Measurements from ENCODE around the genes PTMS, LAG3 and LRRC23.

- RRBS, result no CpG with 5 or more reads among the region's 6 CpGs
These were observed 8.1 kb downstream of the MLF2 start for GRCh38 chr12:6744689-6745421.

GRCh38 chr12:6765982-6766796 lies at the start of gene PTMS:
PTMS (plus strand) TSS chr12:6766363.
- RRBS, result 2% methylated on average over 34 of the region's 85 CpGs

DNA sequence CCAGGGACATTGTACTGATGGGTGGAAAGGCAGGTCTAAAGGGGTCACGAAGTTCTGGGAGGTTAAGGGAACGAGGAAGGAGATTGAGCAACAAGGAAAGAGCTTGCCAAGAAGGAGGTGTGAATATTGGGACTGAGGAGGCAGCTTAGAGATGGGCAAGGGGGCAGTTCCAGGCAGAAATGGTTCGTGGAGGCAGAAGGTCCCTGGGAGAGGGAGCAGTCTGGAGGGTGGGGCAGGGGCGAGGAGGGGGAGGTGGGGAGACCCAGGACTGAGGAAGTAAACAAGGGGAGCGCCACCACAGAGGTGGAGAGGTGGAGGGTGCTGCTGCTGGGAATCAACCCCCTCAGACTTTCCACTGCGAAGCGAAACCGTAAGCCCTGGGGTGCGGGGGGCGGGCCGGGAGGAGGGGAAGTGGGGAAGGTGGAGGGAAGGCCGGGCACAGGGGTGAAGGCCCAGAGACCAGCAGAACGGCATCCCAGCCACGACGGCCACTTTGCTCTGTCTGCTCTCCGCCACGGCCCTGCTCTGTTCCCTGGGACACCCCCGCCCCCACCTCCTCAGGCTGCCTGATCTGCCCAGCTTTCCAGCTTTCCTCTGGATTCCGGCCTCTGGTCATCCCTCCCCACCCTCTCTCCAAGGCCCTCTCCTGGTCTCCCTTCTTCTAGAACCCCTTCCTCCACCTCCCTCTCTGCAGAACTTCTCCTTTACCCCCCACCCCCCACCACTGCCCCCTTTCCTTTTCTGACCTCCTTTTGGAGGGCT lies at the start of gene LAG3:
LAG3 (plus strand) TSS at position 455 of the 762 bp plus-strand sequence.
- RRBS, result 0% methylated on average over 1 of the region's 19 CpGs

DNA sequence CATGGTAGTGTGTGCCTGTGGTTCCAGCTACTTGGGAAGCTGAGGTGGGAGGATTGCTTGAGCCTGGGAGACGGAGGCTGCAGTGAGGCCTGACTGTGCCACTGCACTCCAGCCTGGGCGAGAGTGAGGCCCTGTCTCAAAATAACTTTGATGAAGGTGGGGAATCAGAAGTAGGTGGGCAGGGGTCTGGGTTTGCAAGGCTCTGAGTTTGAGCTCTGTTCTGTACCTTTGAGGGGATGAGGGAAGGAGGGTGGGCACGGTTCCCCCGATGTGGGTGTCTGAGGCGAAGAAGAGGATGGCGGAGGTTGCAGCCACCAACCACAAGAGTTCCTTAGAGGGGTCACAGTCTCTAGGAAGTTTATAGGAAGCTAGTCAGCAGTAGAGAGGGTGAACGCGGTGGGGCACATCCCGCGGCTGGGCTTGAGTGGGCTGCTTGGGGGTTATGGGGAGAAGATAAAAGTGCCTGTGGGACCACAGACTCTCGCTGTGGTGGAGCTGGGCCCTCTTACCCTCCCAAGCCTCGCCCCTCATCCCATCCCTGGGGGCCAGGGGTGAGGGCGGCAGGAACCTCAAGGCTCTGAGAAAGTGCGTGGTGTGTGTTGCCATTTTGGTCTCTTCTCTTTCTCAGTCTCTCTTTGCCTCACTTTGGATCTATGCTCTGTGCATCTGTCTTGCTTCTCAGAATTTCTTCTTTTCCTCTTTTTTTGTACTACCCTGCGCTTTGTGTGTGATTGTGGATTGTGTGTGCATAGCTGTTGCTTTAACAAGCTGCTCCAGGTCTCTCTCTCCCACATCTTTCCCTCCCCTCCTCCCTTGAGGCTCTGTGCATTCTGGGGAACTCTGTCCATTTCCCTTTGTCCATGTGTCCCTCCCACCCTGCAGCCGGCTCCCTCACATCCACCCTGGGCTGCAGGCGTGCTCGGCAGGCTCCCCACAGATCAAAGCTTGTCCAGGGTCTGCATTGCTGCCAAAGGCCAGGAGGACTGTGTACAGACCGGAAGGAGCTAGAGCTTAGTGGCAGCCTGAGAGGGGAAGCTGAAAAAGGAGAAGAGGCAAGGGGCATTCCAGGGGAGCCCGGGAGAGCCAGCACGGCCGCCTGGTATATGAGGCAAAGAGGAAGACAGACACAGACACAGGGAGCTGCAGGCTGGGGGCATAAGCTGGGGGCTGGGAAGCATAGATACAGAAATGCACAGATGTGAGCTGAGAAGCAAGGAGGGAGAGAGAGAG lies 2.8 kb downstream of the CD4 start:
- RRBS, result 3% methylated on average over 2 of the region's 22 CpGs

DNA sequence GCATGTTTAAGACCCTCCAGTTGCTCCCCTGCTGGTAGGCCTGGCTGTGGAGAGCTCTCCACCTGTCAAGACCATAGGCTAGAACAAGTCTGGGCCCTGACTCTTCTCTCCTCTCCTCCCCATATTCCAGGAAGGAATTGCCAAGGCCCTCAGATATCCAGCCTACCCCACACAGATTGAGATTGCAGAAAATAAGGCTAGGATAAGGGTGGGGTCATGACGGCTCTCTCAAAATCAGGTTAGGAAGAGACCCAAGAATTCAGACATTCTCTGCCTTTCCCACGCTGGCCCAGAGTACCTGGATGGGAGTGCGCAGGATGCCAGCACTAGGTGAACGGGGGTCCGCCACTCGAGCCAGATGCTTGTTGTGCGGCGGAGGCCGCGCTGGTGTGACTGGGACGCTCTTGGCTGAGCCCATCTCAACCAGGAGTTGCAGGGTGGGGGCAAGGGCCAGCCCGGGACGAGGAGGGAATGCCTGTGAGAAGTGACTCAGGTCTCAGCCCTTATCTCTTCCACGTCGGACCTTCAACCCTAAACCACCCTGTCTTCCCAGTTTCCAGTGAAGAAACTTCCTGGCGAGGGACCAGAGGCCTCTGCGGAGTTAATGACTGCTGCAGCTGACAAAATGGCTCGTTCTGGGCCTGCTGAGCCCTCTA lies 423 bp downstream of the CDCA3 start:
- RRBS, result no CpG with 5 or more reads among the region's 18 CpGs

- RRBS, result no CpG with 5 or more reads among the region's 8 CpGs
These were observed 1.1 kb downstream of the USP5 start for GRCh38 chr12:6852934-6853516.

DNA sequence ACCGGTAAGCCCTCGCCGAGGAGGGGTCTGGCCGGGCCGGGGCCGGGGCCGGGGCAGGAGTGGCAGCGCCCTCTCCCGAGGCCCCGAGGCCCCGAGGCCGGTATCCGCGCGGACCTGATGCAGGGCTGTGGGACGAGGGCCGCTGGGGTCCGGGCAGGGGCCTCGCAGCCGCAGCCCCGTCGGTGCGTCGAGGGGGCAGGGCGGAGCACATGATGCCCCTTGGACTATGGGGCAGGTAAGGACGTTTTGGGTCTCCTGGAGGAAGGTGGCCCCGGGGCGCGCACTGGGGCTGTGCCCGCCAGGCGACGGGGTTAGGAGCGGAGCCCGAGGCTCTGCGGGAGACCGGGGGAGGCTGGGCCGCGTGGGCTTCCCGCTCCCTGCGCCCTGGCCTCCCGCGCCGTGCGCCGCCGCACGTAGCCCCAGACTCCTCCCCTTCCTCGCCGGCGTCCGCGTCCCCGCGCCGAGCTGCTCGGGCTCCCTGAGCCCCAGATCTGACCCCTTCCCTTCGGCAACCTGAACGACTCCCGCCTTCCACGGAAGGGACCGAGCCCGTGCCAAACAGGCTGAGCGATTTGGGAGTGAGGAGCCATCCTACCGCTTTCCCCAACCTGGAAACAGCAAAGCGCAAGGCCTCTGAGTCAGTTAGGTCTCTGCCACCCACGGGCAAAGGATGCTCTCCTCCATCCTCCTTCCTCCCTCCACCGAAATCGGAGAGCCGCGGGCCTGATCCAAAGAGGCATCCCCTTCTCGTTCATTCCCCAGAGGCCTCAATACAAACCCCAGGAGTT lies 541 bp downstream of the TPI1 start:
- RRBS, result 2% methylated on average over 22 of the region's 71 CpGs

DNA sequence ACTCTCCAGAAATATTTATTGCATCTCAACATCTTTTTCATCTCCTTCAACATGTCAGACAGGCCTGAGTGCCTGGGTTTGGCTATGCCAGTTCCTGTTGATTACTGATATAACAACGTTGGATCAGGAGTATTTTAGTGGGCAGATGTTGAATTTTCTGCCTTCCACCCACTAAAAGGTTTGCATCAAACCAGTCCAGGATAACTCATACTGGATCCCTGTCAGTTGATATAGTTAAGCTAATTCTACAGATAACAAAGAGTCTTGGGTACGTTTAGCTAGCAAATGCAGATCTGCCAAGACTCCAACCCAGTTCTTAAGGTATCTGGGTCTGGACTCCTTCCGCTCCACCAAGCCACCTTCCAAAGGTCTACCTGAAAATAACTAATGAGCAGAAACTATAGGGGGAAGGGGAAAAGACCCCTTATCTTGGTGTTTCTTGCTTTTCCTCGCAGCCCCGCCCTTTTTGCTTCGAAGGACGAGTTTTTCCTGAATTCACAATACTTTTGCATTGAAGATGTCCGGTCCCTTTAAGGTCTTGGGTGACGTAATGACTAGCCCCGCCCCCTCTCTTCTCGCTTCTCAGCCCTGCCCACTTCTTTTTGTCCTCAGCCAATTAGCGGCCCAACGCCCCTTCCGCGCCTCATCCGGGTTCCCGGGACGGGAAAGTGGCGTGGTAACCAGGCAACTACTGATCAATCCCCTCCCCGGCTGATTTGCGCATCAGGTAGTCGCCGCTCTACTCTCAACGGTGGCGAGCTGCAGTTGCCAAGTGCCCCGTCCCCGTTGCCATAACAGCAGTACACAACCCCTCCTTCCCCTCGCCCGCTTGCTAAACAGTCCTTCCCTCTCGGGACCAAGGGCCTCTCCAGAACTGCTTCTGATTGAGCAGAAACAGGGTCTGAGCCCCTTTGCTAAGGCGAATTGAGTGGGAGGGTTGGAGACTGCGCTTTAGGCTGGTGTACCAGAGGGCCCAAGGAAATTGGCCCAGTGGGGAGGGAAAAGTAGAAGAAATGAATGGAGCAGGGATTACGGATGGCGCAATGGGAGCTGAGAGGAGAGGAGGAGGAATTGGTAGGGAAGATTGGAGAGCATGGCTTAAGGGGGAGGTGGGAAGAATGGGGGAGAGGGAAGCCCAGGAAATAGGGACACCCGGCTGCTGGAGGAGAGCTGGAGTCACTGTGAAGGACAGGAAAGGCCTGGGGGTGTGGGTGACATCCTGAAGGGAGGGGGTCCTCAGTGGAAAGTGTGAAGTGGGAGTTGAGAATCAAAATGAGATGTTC lies at the start of gene LRRC23:
LRRC23 (plus strand) TSS at position 646 of the 1,283 bp plus-strand sequence.
- RRBS, result 0% methylated on average over 1 of the region's 35 CpGs

DNA sequence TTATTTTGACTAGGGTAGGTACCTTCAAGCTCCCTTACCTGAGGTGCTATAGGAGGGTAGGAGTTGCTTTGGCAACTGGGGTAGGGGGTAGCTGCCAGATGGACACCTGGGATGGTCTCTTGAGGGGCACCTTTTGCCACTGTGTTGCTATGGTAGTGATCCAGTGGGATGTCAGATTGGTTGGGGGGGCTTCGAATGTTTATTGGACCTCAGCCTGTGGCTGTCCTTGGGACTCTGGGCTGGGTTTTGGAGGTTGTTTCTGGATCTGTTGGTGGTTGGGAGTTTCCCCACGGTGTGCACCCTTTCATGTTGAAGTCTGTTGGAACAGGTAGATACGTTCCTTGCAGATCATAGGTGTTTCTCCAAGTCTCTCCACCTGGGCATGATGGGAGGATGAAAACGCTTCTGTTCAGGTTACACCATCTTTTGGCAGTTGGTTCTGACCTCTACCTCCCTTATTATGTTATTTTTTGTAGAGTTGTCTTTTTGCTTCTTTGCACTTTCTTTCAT lies 1.7 kb downstream of the ATN1 start:
- RRBS, result no CpG with 5 or more reads among the region's 4 CpGs

DNA sequence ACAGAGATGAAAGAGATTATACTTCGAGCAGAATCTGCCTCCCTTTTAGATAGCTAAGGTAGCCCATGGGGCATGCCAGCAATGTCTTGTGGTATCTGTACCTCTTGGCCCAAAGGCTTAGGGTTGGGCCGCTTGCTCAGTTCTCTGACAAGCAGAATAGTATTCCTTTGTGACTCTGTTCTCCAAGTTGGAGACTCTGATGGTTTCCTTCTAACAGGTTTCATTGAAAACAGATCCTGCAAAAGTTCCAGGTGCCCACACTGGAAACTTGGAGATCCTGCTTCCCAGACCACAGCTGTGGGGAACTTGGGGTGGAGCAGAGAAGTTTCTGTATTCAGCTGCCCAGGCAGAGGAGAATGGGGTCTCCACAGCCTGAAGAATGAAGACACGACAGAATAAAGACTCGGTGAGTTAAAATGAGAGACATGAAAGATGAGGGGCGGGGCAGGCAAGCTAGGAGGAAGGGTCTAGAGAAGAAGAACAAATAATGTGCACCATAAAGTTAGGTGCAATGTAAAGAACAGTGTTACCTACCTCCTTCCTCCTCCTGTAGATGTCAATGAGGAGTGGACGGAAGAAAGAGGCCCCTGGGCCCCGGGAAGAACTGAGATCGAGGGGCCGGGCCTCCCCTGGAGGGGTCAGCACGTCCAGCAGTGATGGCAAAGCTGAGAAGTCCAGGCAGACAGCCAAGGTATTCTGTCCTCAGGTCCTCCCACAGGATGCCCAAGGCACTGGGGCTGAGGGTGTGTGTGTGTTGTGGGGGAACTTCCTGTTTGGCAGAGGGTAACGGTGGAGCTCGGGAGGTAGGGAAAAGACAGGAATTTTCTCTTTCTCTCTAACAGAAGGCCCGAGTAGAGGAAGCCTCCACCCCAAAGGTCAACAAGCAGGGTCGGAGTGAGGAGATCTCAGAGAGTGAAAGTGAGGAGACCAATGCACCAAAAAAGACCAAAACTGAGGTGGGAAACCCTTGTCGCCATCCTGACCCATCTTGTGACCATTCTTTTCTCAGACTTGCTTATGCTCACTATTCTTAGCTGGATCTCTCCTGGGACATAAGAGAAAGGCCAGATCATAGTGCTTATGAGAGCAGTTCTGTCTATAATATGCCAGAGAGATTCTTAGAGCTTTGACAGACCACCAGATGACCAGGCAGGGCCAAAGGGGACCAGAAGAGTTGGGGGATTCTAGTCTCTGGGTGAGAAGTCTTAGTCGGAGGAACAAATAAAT lies 6.3 kb downstream of the ATN1 start:
- RRBS, result no CpG with 5 or more reads among the region's 16 CpGs

GRCh38 chr12:6968184-6968725 lies 2.2 kb downstream of the PHB2 start:
- RRBS, result no CpG with 5 or more reads among the region's 11 CpGs

- RRBS, result no CpG with 5 or more reads among the region's 5 CpGs
These were observed 4.1 kb downstream of the EMG1 start for GRCh38 chr12:6974735-6975362.

DNA sequence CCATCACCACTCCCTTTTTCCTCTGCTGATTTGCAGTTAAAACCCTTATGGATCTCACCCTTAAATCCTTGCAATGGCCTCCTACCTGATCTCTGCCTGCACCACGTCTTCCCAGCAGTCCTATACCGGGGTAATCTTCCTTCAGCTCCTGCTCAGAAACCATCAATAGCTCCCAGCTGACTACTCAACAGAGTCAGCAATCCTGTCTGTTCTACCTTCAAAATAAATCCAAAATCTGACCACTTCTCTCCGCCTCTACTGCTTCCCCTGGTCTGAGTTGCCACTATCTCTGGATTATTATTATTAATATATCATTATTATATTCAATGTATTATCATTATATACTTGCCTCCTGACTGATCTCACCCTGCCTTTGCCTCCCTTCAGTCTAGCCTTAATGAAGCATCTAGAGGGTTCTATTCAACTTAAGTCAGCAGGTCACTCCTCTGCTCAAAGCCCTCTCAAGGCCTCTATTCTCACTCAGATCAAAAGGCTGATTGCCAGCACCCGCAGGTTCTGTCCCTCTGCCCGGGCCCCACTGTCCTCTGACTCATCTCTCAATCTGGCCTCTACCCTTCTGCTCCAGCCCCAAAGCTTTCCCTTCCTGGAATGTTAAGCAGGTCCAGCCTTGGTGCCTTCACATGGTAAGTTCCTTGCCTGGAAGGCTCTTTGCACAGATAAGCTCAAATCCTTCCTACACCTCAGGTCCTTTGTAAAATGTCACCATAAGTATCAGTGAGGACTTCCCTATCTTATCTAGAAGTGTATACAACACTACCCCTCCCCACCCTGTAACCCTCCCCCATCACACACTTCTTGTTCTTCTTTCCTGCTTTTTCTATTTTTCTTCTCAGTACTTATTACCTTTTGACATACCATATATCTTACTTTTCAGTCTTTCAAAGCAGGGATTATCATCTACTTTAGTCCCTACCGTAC lies 22.4 kb downstream of the LPCAT3 start:
- RRBS, result no CpG with 5 or more reads among the region's 6 CpGs

DNA sequence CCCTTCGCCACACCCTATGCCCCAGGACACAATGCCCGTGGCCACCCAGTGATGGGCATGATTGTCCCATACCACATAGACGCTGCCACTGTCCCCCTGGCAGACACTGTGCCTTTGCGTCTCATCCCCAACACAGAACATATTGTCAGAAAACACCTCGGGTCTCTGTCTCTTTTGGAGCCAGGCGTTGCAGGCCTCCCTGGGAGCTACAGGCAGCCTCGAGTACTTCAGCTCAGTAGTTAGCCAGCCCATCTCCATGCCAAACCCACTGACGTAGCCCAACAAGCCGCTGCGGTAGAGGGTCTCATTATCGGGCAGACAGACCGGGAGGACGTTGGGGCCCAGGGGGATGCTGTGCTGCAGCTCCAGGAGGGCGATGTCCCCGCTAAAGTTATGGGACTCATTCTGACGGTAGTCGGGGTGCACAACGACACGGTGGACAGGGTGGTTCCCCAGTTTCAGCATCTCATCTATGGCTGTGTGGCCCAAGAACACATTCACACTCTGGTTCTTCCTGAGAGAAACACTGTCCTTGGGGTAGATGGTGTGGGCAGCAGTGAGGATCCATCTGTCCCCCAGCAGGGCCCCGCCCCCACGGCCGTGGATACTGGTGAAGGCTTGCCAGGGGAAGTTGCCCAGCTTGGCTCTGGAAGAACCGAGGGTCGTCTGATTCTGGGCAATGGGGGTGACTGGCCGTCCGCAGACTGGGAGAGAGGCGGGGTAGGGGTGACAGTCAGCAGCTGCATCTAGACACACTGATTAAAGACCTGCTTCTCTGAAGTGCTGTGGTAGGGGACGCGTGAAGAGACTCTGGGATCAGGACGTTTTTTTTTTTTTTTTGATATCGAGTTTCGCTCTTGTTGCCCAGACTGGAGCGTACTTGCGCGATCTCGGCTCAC lies 4.5 kb upstream of the C1R start:
- RRBS, result no CpG with 5 or more reads among the region's 36 CpGs

- RRBS, result no CpG with 5 or more reads among the region's 3 CpGs
These were observed 29.2 kb downstream of the CLSTN3 start for GRCh38 chr12:7159430-7159746.

- RRBS, result no CpG with 5 or more reads among the region's 7 CpGs
These were observed 10.7 kb downstream of the CD163 start for GRCh38 chr12:7492644-7493449.

DNA sequence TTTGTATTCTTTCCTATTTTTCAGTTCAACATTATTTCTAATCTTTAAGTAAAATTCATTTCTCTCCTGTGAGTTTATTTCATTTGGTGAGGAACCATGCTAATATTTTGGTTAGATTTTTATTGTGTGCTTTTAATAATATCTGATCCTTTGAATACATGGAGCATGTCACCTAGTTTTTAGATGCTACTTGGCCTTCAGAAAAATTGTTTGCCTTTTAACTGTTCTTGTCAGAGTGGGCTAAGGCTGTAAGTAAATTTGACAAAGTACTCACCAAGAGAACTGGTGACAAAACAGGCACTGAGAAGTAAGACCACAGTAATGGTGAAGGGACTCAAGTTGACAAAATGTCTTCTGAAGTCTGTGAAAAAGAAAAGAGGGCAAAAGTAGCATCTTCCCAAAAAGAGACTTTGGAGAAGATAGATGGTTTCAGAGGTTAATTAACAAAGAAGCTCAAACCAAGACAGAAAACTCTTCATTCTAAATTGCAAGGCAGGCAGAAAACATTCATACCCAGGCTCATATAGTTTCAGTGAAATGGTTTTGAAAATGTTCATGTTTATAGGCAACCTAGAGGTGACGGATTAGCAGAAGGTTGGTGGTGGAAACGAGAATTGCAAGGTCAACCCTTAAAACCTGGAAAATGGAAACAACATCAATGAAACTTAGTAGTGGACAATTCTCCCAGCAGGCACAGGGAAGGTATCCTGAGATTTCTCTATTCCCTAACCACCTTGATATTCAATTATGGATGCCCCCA lies 1.2 kb downstream of the CD163 start:
- RRBS, result no CpG with 5 or more reads among the region's 2 CpGs

DNA sequence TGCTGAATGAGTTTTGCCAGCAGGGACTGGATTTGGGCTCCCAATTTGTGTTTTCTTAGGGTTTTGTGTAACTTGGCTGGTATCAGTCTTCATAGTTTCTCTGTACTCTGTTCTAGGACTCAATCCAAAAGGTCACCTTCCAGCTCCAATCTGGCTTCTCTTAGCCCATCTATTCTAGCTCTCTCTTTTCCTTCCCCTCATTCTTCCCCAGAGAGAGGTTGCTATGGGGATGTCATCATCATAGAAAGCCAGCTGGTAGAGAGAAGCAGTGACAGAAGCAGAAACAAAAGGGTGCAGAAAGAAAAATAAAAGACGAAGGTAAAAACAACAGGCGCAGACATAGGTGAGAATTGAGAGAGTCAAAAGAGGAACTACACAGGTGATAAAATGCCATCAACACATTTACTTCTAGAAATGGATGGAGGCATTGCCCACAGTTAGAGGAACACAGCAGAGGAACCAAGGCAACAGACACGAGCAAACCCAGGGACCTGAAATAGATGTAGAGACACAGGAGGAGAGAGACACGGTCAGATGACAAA lies 25.1 kb downstream of the SLC2A14 start:
- RRBS, result no CpG with 5 or more reads among the region's 4 CpGs

DNA sequence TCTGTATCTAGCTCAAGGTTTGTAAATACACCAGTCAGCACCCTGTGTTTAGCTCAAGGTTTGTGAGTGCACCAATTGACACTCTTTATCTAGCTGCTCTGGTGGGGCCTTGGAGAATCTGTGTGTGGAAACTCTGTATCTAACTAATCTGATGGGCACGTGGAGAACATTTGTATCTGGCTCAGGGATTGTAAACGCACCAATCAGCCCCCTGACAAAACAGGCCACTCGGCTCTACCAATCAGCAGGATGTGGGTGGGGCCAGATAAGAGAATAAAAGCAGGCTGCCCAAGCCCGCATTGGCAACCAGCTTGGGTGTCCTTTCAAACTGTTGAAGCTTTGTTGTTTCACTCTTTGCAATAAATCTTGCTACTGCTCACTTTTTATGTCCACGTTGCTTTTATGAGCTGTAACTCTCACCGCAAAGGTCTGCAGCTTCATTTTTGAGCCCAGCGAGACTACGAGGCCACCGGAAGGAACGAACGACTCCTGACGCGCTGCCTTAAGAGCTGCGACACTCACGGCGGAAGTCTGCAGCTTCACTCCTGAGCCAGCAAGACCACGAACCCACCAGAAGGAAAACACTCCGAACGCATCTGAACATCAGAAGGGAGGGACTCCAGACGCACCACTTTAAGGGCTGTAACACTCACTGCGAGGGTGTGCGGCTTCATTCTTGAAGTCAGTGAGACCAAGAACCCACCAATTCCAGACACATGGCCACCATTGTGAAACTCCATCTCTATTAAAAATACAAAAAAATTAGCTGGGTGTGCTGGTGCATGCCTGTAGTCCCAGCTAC lies 9.8 kb downstream of the SLC2A14 start:
- RRBS, result no CpG with 5 or more reads among the region's 22 CpGs

- RRBS, result no CpG with 5 or more reads among the region's 5 CpGs
These were observed 7.7 kb downstream of the SLC2A3 start for GRCh38 chr12:7928347-7928638.

Measured in amniotic epithelial cell (primary cell).